HEK293 (cell line): ENCODE results near the genes SRA1, TMCO6, NDUFA2, PCDHB8 and PCDHB14.

GRCh38 chr5:139764130-139764731 is 31.4 kb upstream of the PSD2 start:
- PRO-cap: no peak
- RRBS, 2 experiments: 75 to 81% methylated on average over 5 of the region's 45 CpGs

DNA sequence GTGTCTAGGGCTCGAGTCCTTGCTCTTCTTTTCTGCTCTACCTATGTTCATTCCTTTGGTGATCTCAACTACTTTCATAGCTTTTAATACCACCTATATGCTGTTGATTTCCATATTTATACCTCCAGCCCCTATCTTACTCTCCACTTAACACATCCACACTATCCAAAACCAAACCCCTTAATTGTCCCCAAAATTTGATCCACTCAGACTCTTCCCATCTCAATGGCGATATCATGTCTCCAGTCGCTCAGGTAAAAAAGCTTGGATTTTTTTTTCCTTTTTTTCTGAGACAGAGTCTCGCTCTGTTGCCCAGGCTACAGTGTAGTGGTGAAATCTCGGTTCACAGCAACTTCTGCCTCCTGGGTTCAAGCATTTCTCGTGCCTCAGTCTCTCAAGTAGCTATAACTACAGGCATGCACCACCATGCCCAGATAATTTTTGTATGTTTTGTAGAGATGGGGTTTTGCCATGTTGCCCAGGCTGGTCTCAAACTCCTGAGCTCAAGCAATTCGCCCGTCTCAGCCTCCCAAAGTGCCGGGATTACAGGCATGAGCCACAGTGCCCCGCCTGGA is 29.0 kb downstream of the NRG2 start:
- PRO-cap: no peak
- RRBS, 2 experiments: no CpG with 5 or more reads among the region's 10 CpGs

DNA sequence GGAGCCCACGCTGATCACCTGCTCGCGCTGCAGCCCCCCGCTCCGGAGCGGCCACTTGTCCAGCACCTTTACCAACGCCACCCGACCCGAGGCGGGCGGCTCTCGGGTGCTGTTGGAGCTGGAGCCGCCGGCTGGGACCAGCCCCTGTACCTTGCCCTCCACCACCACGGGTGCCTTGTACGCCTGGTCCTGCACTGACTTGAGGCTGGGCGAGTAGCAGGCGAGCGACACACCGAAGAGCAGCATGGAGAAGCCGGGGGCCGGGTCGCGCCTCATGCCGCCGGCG is 638 bp downstream of the NRG2 start:
- PRO-cap: no peak
- RRBS, 2 experiments: 1 to 4% methylated on average over 9 of the region's 27 CpGs

- PRO-cap: no peak
- RRBS, 2 experiments: no CpG with 5 or more reads among the region's 7 CpGs
Measured at GRCh38 chr5:140126898-140127837, 1.4 kb downstream of the IGIP start.

DNA sequence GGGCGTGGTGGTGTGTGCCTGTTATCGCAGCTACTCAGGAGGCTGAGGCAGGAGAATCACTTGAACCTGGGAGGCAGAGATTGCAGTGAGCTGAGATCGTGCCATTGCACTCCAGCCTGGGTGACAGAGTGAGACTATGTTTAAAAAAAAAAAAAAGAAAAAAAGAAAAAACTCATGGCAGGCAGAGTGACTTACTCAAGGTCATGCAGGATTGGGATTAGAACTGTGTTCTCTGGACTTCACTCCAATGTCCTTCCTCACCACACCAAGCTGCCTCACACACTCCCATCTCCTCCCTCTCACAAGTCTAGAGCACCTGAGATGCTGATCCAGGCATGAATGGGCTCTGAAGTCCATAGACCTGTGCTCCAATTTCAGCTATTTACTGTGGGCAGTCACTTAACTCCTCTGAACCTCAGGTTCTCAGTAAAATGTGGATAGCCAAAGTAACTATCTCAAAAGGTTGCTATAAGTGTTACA is 2.4 kb downstream of the HBEGF start:
- PRO-cap: no peak
- RRBS, 2 experiments: no CpG with 5 or more reads among the region's 3 CpGs

- PRO-cap: no peak
- RRBS, 2 experiments: no CpG with 5 or more reads among the region's 13 CpGs
Measured at GRCh38 chr5:140531112-140531990, 16.1 kb upstream of the EIF4EBP3 start.

DNA sequence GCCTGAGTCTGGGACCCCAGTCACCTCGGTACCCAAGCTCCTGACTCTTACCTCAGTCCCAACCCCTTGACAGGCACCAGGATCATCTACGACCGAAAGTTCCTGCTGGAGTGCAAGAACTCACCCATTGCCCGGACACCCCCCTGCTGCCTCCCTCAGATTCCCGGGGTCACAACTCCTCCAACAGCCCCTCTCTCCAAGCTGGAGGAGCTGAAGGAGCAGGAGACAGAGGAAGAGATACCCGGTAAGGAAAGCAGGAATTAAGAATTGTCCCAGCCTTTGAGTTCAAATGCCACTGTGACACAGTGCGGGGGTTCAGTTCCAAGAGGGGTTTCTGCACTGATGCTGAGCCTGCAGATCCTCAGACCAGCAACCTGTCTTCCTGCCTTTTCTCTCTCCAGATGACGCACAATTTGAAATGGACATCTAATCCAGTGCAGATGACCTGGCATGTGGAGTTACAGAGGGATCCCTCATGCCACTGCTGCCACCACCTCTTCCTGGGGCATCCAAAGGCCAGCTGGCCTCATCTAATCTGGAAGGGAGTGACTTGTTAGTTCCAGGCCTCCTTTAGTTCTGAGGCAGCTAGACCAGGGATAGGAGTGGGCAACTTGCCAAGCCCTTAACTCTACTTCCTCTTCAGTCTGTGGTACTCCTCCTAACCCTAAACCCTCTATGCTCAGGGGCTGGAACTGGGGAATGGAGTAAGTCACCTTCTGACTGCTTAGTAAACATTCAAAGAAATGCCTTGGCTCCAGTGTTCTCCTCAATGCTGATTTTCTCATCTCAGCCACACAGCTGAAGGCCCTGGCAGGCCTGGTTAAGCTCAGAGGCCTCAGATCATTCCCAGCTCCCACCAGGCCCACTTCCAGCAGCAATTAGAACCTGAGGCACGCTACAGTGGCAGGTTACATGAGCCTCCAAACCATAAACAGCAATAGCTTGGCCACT is 1.6 kb downstream of the EIF4EBP3 start:
- PRO-cap: no peak
- RRBS, 2 experiments: 57 to 64% methylated on average over 2 of the region's 9 CpGs

GRCh38 chr5:140556925-140557616 is at the start of gene SRA1:
TSS of gene SRA1 (minus strand) at chr5:140557473.
- PRO-cap: bidirectional peak, plus-strand start at chr5:140557515, minus-strand start at chr5:140557439
- RRBS, 2 experiments: under 1 to 2% methylated on average over 22 to 26 of the region's 48 CpGs

GRCh38 chr5:140561309-140562655 is 2.6 kb downstream of the APBB3 start:
- PRO-cap: no peak
- RRBS, 2 experiments: 94 to 98% methylated on average over 3 of the region's 13 CpGs

- PRO-cap: no peak
- RRBS, 2 experiments: no CpG with 5 or more reads among the region's 5 CpGs
Measured at GRCh38 chr5:140565188-140565646, 589 bp downstream of the SLC35A4 start.

GRCh38 chr5:140595902-140597298 is 31.8 kb downstream of the SLC35A4 start:
- PRO-cap: no peak
- RRBS, 2 experiments: no CpG with 5 or more reads among the region's 6 CpGs

DNA sequence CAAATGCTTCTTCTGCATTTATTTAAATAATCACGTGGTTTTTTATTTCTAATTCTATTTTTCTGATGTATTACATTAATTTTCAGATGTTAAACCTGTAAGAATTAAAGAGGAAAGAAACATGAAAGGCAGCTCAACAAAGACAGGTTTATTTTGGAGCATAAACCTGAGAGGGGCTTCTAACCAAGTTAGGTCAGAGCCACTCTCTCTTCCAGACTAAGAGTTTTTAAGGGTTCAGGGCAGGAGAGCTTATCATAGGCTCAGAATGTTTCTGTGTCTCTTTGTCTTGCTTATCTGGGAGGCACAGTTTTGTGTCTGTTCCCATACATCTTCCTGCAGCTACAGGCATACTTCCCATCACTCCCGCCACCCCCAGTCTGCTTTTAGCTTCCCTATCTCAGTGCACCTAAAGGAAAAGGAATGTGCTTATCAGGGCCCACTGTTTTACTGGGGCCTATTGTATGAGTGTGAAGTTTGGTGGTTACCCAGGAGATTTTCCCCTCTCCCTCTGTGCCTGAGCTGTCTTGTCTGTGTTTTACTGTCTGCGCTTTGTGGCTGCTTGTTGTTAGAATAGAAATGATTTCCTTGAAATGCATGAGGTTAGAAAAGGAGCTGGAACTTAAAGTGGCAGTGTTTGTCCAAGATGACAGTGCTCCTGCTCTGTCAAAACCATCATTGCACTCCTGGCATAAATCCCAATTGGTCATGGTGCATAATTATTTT is 21.9 kb downstream of the CD14 start:
- PRO-cap: no peak
- RRBS, 2 experiments: no CpG with 5 or more reads among the region's 3 CpGs

GRCh38 chr5:140631811-140632885 is 827 bp downstream of the CD14 start:
- PRO-cap: no peak
- RRBS, 2 experiments: 86 to 88% methylated on average over 9 of the region's 78 CpGs

DNA sequence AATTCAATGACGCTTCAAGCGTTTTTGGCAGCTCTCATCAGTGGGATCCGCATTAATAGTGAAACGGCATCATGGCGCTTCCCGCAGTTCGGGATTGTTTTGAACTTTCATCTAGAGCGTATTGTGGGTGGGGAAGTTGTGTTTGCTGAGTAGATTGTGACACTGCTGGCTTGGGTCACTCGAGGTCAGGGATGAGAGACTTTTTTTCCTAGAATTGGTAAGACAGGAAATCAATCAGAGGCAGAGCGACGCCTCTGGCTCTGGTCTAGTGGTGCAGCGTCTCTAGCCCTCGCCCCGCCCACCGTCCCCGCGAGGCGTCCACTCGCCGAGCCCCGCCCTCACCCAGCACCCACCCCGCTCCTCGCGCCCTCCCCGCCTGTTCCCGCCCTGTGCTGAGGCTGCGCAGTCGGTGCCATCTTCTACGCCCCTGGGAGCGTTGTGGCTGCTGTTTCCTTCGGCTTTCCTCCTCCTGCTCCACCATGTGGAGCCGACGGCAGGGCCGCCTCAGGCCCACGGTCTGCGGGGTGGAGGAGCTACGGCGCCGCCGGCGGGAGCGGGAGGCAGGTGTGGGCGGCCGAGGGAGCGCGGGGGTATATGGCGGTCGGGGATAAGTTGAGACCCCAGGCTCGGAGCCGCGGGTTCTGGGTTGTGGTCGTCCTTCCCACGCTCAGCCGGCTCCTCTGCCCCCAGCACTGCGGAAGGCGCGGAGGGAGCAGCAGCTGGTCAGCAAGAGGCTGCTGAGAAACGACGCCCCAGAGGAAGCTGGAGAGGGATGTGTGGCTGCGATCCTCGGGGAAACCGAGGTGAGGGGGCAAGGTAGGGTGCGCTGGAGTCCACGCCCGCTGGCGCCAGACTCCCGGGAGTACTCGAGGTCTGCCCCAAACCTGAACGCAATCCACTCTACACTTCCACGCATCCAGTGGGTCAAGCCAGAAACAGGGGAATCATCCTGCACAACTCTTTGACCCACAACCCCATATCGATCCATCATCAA is at the start of gene TMCO6:
Gene TMCO6, plus strand, starts transcription at position 403 of the 994 bp plus-strand sequence.
- PRO-cap: bidirectional peak, plus-strand start at position 403 of the sequence, minus-strand start at position 193 of the sequence; bidirectional peak, plus-strand start at position 689 of the sequence, minus-strand start at position 694 of the sequence; bidirectional peak, plus-strand start at position 755 of the sequence, minus-strand start at position 805 of the sequence
- RRBS, 2 experiments: no CpG with 5 or more reads among the region's 71 CpGs

GRCh38 chr5:140646938-140647948 is at the start of gene NDUFA2:
TSS of gene NDUFA2 (minus strand) at chr5:140647630.
- PRO-cap: bidirectional peak, plus-strand start at chr5:140647415, minus-strand start at chr5:140647352; bidirectional peak, plus-strand start at chr5:140647818, minus-strand start at chr5:140647628
- RRBS, 2 experiments: under 1 to 1% methylated on average over 3 of the region's 72 CpGs

GRCh38 chr5:140966891-140967294 is 617 bp downstream of the PCDHAC2 start:
- PRO-cap: no peak
- RRBS, 2 experiments: 38 to 88% methylated on average over 11 of the region's 42 CpGs

DNA sequence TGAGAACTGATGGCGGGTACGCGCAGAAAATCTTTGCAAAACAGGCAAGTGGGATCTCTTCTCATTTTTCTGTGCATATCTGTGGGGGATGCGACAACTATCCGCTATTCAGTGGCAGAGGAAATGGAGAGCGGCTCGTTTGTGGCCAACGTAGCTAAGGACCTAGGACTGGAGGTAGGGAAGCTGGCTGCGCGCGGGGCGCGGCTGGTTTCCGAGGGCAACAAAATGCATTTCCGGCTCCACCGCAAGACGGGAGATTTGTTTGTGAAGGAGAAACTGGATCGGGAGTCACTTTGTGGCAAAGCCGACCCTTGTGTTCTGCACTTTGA is 252 bp downstream of the PCDHB1 start:
- PRO-cap: no peak
- RRBS, 2 experiments: no CpG with 5 or more reads among the region's 19 CpGs

- PRO-cap: no peak
- RRBS, 2 experiments: no CpG with 5 or more reads among the region's 20 CpGs
Measured at GRCh38 chr5:141177449-141178261, at the start of gene PCDHB8. TSS of gene PCDHB8 (plus strand) at chr5:141177790.

DNA sequence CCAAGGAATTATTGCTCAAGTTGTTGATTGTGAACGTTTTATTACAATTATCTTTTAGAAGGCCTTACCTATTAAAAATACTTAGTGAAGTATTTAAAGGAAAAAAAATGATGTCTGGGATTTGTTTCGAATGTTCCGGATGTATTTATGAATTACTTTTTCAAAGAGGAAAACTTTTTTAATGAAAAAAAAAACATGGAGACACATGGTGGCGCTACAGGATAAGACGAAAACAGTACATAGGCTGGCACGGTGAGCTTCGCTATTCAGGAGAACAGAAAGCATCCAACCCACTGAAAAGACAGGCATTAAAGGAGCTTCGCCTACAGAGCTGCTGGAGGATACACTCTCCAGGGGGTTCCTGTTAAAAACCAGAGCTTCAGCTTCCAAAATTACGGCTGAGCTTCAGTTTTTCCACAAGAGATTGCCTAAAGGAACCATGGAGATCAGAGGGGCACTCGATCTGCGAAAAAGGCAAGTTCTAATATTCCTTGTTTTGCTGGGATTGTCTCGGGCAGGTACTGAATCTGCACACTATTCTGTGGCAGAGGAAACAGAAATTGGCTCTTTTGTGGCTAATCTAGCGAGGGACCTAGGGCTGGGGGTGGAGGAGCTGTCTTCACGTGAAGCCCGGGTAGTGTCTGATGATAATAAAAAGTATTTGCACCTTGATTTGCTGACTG is at the start of gene PCDHB14:
Gene PCDHB14, plus strand, starts transcription at position 277 of the 683 bp plus-strand sequence.
- PRO-cap: no peak
- RRBS, 2 experiments: no CpG with 5 or more reads among the region's 15 CpGs

- PRO-cap: no peak
- RRBS, 2 experiments: no CpG with 5 or more reads among the region's 28 CpGs
Measured at GRCh38 chr5:141325999-141326866, 4.1 kb upstream of the PCDHGA1 start.